Neuron (in vitro differentiated cells): ENCODE measurements around a stretch of chr16.

DNA sequence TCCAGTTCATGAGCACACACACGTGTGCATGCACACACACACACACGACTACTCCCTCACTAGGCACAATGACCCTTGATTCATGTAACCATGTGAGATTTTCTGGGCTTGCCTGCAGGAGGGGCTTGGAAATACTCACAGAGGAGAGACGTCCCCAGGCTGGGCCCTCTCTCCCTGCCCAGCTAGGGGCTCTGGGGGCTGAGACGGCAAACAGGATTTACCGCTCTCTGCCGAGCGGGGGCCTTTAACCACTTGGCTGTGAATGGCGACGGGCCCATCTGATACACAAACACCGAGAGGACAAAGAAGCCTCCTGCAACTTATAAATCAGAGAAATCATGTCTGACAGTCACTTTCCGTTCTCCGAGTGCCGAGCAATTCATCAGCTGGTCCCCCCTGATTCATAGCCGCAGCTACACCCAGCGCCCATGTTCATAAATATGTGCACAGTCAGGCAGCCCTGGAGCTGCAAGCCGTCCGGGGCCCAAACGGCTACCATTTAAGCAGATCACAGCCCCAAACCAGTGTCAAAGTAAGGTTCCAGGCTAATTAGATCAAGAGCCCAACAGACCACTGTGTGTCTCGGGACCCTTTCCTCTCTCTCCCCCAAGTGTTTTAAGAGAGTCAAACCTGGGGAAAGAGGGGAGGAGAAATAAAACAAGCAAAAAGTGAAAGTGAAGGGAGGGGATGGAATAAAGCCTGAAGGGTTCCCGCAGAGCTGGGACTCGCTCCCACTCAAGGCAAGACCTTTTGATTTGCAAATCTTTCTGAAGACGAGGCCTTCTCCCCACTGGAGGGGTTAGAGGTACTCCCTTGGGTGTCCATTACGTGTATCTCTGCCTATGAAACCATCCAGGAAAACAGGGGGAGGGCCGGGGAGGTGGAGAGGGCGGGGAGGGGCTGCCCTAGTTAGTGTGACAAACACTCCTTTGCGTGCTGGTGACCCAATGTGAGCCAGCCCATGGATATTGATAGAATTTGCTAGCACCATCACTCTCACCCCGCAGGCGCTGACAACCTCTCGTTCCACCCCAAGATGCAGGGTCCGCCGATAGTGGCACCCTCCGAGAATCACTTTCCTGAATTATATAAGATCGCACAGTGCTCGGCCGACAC is 154.7 kb downstream of the C16orf78 start:
- PRO-cap = no peak

GRCh38 chr16:49648831-49649432 is 207.0 kb downstream of the ZNF423 start:
- PRO-cap = no peak

DNA sequence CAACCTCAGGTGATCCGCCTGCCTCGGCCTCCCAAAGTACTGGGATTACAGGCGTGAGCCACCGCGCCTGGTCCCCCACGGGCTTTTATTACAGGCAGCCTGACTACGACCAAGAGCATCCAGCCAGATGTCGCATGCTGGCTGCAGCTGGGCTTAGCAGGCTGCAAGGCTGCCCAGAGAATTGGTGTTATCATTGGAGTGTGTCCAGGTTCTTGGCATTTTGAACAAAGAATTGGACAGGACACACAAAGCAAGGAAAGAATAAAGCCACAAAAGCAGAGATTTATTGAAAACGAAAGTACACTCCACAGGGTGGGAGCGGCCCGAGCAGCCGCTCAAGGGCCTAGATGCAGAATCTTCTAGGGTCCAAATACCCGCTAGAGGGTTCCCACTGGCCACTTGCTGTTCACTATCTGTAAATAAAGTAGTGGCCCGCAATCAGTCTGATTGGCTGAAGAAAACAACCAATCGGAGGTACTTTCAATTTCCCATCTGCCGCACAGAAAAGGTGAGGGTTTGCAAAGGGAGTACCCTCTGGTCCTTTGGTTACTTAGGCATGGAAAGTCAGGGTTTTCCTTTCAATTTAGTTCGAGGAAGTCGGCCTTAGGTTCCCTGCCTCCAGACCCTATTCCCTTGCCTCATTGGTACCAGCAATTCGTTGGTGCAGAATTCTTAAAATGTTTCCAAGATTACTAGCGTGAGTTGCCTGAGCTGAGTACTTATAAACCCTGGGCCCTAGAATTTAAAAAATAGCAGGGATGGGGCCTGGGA is 38.6 kb upstream of the CNEP1R1 start:
- PRO-cap = no peak

DNA sequence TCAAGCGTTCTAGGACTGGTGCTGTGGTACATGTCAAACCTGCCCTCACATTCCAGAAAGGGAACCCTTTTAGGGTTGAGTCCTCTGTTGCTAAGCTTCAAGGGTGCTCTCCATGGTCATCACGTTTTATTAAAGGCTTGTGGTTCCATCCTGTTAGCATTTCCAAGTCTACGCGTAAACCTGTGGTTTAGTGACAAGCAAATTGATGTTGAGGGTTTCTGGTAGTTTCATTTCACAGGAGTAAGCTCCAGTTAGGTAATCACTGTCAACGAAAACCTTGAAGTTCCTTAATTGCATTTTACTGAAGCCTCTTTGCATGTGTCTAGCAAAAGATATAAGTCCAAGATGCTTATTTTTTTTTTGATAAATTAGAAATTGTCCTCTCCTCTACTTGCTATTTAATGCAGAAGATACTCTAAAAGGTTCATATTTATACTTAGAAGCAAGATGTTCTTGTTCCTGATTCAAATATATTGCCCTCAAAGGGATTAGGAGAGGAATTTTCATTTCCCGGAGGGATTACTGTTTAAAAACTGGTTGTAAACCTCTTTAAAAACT is 2.6 kb downstream of the TENT4B start:
- PRO-cap = no peak

GRCh38 chr16:50263119-50263900 is 3.0 kb upstream of the ADCY7 start:
- PRO-cap = no peak

DNA sequence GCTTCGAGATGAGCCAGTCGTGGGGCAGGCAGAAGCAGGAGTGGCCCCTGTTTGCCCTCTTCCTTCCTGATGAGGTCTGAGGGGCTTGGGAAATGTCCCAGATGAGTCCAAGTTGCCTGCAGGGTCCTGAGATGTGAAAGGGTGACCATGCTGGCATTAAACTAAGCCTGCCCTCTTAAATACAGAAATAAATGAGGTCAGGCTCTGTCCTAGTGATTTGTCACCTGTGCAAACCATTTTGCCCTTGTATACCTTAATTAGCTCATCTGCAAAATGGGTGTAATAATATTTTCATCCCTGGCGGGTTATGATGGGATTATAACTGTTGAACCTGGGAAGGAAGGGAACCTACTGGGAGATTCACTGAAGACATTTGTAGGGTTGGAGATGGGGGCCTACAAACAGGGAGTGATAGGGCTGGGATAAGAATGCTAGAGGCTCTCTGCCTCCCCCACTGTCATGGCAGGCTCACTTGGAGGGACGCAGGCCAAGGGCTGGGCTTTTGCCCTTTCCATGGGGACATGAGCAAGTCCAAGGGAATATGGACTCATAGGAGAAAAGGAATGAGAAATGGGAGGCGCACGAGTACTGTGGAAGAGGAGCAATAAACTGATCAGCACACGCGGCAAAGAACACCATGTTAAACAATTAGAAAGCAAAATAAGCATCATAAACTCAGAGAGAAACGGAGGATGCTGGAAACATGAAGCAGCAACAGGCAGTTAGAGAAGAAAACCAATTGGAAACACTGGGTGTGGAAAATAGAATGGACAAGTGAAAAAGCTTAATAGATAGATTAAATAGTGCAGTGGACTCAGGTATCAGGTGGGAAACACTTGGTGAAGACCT is 4.4 kb downstream of the NKD1 start:
- PRO-cap = no peak

- PRO-cap = no peak
These were observed 37.1 kb downstream of the NKD1 start for GRCh38 chr16:50585188-50585831.

DNA sequence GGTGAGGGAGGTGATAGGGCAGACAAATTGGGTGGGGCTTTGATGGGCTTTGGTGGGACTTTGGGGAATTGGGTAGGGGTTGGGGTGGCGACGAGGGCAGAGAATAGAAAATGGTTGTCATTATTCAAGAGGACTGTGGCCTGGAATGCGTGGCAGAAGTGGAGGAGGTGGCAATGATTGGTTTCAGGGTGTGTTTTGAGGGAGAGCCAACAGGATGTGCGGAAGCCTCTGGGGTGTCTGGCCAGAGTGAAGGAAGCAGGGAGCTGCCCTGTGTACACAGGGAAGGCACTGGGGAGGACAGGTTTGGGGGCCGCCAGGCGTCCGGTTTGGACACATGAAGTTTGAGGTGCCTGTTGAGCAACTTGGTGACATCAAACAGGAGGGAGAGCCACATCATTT is 48.8 kb downstream of the NKD1 start:
- PRO-cap = no peak

DNA sequence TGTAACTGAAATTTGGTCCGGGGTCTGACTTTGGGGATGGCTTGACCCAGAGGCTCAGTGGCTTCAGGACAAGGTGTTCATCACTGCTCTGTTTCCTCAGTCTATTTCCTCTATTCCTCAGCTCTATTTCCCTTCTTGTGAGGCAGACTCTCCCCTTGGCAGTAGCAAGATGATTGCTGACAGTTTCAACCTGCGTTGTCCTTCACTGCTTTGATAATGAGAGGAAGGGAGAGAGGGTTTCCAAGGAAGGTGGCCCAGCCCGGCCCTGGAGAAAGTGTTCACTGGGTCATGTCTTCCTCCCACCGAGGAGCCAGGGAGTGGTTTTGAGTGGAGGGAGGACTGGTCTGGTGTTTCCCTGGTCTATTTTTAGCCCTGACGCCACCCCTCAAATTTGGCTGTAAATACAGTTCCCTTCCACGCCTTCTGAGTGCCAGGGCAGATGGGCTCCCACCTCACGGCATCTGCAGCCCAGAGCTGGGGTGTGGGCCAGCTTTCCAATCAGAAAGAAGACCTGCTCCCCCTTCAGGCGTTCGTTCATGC is 53.9 kb downstream of the SNX20 start:
- PRO-cap = no peak

DNA sequence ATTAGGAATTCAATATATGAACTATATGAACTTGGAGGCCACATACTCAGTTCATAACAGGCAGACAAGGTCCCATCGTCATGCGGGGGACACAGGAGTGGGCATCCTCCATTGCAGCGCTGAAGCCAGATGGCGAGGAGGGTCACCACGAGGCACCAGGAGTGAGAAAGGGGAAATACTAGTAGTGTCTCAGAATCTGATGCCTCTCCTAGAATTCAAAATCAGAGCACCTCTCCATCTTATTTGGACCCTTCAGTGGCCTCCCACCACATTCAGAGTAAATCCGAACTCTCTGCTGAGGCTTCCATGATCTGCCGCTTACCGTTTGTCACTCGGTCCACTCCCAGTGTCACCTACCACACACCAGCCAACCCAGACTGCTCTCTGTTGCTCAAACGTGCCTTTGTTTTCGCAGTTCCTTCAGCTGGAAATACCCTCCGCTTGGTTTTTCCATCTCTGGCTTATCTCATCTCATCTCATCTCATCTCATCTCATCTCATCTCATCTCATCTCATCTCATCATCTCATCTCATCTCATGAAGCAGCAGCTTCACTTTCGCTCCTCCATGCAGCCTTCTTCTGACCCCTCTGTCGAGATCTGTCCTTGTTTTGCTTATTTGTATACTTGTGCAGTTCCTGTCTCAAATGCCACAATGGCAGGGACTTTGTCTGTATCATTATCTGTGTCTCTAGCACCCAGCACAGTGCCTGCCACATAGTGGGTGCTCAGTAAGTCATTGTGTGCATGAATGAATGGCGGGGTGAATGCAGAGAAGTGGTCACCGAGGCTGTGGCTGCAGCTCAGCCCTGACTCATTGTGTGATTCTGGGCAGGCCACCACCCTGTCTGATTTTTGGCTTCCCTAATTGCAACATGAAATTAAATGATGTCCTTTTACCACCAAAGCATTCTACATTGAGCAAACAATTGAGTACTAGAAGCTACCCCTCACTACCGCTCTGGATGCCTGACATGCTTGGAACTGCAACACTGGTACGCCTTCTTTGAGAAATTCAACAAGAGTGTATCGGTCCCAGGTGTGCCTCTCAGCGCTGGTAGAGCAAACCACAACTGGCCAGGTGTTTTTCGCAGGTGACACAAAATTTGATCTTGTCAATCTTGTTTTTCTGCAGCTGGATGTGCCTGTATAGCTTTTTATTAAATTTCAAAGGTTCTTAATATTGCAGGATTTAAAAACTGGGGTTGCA is 3.9 kb upstream of the SNX20 start:
- PRO-cap = no peak

DNA sequence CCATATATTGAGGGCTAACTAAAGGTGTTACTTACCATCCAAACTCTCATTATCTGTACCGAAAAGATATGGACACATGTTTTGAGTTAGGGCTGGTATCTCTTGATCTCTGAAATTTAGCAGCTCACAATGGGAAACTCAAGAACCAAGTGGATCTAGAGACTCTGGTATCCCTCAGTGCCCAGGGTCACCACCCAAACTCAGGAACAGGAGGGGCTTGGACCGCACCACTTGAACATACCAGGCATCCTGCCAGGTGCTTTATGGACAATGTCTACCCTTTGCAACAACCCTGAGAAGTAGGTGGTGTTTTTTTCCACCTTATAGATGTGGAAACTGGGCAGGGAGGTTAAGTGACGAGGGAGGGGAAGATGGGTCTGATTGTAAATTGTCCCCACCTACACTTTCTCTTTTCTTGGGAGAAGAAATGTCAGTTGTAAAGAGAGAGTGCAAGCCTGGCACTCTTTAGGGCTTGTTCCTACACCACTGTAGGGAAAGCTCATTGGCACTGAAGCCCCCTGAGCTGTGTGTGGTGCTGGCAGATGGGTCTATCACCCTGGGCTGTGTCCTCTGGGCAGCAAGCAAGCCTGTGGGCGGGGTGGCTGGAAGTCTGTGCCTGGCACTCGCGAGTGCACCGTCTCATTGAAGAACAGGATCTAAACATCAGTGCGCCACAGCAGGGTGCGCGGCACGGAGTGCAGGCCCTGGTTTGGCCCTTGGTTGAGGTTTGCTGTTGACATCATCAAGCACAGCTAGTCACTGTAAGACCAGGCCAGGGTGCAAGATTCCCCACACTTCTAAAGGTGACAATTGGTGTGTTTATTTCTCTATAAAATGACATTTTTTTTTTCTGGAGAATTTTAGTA is 15.0 kb downstream of the NOD2 start:
- PRO-cap = no peak

DNA sequence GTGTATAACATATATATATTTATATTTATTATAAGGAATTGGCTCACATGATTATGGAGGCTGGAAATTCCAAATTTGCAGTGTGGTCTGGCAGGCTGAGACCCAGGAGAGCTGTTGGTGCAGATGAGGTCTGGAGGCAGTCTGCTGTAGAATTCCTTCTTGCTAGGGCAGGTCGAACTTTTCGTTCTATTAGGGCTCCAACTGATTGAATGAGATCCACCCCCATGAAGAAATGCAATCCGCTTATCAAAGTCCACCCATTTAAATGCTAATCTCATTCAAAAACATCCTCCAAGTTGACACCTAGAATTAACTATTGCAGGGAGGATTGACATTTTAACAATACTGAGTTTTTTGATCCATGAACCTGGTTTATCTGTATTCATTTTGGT is 85.0 kb downstream of the CYLD start:
- PRO-cap = no peak

GRCh38 chr16:50859621-50860383 is 117.9 kb downstream of the CYLD start:
- PRO-cap = no peak

DNA sequence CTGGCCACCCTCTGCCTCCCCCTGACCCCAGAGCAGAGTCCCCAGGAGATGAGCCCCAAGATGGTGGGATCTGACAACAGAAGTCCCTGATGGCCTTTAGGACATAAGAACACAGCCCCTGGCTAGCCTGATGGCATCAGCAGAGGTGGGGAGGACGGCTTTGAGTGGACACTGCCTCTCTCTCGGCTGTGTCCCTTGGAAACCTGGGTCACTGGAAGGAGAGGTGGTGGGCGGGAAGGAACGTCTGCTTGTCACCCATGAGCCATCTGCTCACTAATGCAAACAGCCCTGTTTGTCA is 196.8 kb downstream of the CYLD start:
- PRO-cap = no peak

DNA sequence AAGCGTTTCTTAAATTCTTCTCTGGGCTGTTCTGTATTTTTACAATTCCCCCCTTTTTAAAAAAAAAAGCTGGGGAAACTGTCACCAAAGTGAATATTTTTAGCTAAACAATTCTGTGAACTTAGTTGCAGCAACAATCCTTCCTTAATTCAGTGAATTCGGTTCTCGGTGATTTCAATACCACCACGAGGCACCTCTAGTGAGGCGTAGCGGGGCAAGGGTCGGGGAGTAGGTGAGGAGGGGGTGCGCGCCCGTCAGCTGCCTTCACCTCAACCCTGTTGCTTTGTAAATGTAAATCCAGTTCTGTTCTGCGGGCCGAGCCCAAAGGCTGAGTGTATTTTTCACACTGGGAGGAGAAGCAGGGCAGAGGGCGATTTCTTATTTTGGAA is 17.4 kb downstream of the SALL1 start:
- PRO-cap = no peak

- PRO-cap = bidirectional peak, plus-strand start at chr16:51152567, minus-strand start at chr16:51152315; bidirectional peak, plus-strand start at chr16:51152746, minus-strand start at chr16:51152622
These were observed 1.2 kb upstream of the SALL1 start for GRCh38 chr16:51152188-51152841.

GRCh38 chr16:51591806-51592471 is 440.9 kb upstream of the SALL1 start:
- PRO-cap = no peak

DNA sequence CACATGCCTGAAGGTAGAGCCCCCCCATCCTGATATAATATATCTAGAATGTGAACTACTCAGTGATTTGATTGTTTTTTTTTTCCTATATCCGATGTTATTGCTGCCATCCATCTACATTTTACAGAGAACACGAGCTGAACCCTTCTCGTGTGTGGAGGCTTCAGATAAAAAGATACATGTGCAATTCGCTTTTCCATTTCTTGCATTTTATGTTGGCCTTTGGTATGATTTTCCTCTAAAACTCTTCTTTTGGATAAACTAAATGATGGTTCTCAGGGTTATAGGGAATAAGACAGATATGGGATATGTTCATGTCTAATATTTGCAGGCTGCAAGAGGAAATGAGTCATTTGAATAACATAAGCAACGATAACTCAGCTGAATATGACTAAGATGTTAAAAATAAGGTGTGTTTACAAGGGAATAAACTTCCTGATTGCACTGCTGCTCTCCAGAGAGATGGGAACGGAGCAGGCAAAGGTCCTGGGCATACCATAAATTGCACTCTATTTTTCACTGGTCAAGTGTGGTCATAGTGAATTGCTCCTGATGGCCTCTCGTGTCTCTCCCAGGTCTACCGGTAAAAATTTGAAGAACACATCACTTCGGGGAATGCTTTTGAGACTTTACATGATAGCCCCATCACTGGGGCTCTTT is 666.2 kb downstream of the TOX3 start:
- PRO-cap = no peak

- PRO-cap = no peak
These were observed 48.4 kb downstream of the TOX3 start for GRCh38 chr16:52498518-52499061.

GRCh38 chr16:52573536-52574240 is 26.7 kb upstream of the TOX3 start:
- PRO-cap = no peak